Vagina (tissue), 1 donor: ENCODE measurements around the genes FAM170A and TEX43.

- PRO-cap = no peak
- RAMPAGE, long total RNA = no peak
Measured at GRCh38 chr5:119428395-119428594, 24.0 kb upstream of the HSD17B4 start.

DNA sequence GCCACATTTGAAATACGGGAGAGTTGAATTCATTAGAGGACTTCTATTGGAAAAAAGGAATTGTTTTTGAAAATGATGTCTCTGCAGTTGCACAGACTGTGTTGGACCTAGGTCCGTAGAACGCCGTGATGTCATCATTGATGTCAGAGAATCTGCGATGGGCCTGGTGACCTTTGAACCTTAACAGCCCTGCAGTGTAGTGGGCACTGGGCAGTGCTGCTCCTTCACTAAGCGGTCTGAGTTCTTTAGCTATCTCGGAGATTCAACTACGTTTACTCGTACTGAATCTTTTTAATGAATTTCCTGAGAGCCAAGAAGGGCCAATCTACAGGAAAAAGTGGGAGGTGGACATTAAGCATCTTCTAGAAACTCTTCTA is at the start of gene FAM170A:
Gene FAM170A, plus strand, starts transcription at position 176 of the 377 bp plus-strand sequence.
- PRO-cap = no peak
- RAMPAGE, long total RNA = no peak

DNA sequence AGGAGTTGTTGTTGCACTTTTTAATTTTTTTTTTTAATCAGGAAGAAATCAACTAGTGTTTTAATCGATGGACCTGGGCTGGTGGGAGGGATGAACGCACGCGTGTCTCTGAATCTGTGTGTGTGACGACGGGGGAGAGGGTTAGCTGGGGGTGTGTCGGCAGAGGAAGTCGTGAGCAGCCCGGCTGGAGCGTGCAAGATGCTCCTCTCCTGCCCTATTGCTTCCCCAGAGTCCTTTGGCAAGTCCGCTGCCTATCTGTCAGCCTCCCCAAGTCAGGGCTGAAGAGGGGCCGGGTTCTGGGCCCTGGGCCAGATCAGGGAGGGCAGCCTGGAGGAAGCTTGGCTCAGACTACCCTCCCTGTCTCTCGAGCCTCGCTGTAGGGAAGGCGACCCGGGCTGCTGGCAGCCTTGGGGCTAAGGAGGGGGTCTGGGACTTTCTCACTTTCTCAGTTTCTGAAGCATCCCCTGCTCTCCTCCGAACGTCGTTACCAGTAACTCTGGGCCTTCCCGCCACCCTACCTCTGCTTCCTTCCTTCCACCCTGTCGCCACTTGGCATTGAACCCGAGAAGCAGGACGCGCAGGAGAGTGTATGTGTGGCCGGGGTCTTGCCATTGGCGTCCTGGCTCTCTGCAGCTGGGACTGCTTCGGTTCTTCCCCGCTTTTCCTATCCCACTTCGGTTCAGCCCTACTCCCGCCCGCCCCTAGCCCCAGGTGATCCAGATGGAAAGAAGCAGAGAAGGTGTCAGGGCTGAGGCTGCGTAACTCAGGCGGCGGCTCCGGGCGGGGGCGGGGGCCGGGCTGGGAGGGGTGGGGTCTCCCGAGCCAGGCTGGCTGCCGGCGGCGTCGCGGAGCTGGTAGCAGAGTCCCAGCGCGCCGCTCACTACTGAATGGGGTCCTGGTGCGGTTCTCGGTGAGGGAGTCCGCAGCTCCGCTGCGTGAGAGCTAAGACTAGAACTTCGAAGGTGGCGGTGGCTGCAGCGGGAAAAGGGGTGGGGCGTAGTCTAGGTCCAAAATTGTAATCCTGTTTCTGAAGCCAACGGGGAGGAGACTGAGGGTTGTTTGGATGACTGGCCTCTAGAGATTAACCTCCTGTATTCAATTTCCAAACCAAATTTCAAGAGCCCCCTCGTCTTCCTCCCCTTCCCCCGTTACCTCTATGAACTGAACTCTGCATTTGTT is 1.1 kb downstream of the PRR16 start:
- PRO-cap = bidirectional peak, plus-strand start at position 162 of the sequence, minus-strand start at position 124 of the sequence; bidirectional peak, plus-strand start at position 860 of the sequence, minus-strand start at position 974 of the sequence
- RAMPAGE, long total RNA = no peak

- PRO-cap = no peak
- RAMPAGE, long total RNA = no peak
Measured at GRCh38 chr5:120700491-120701030, 236.5 kb downstream of the PRR16 start.

- PRO-cap = no peak
- RAMPAGE, long total RNA = no peak
Measured at GRCh38 chr5:120702550-120703253, 238.6 kb downstream of the PRR16 start.

DNA sequence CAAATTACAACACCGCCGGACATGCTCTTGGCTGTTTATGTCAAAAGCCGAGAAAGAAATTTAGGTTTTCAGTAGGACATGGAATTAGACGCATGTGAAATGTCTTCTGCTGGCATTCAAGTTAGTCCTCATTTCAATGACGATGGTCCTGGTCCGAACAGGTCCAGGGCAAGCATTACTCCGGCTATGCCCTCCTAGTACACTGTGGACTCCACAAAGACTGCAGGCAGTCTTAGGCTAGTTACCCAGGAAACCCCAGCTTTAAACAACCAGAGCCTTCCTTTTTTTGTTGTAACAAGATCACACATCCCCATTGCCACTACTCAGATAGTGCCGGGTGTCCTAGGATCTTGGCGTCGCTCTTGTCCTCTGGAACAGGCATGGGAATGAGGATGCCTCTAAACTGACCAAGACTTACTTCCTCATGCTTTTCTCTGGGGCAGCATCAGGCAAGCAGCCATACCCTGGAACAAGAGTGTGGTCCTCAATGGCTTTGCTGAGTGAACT is 1.5 kb upstream of the SNCAIP start:
- PRO-cap = no peak
- RAMPAGE, long total RNA = no peak

DNA sequence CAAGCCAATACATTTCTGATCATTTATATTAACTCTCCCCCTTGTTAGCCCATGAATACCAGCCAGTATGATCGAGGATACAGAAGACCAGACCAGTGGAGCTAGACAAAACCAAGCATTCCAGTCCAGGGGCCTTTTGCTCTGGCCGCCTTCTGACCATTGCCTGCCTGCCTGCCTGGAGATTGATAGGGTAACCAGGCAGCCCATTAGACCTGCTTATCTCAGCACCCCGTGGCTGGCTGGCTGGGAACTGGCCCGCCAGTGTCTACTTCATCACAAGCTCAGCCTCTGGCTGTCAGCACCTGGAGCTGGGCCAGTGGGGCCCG is 181.2 kb downstream of the SNCAIP start:
- PRO-cap = no peak
- RAMPAGE, long total RNA = no peak

GRCh38 chr5:122500670-122501285 is 188.7 kb downstream of the SNCAIP start:
- PRO-cap = no peak
- RAMPAGE, long total RNA = no peak

DNA sequence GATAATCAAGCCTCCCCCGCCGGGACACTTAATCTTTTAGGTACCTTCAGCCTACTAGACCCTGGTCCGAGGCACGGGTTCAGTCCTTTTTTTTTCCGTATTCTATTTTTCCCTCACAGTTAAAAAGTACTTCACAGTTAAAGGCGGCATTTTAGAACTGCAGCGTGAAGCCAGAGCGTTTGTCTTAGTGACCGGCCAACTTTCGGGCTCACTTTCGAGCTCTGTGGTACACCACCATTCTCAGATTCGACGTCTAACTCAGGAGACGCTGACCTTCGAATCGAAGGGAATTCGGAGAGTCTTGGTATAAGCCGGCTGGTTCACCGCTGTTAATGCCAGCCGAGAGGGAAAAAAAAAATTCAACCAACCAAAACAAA is 618 bp upstream of the SNX24 start:
- PRO-cap = no peak
- RAMPAGE, long total RNA = no peak

- PRO-cap = no peak
- RAMPAGE, long total RNA = start-site peak on the plus strand at chr5:122862939-122863087, 7 reads
Measured at GRCh38 chr5:122862777-122863577, 17.6 kb downstream of the SNX24 start.

- PRO-cap = no peak
- RAMPAGE, long total RNA = no peak
Measured at GRCh38 chr5:122997175-122997692, 39.3 kb downstream of the PPIC start.

- PRO-cap = no peak
- RAMPAGE, long total RNA = no peak
Measured at GRCh38 chr5:123514593-123515151, 2.7 kb downstream of the CSNK1G3 start.

GRCh38 chr5:123549440-123550666 is 37.9 kb downstream of the CSNK1G3 start:
- PRO-cap = no peak
- RAMPAGE, long total RNA = start-site peak on the plus strand at chr5:123550355-123550490, 12 reads

GRCh38 chr5:124655852-124656658 is 90.4 kb downstream of the ZNF608 start:
- PRO-cap = no peak
- RAMPAGE, long total RNA = no peak

GRCh38 chr5:125006045-125006878 is 259.8 kb upstream of the ZNF608 start:
- PRO-cap = no peak
- RAMPAGE, long total RNA = no peak

DNA sequence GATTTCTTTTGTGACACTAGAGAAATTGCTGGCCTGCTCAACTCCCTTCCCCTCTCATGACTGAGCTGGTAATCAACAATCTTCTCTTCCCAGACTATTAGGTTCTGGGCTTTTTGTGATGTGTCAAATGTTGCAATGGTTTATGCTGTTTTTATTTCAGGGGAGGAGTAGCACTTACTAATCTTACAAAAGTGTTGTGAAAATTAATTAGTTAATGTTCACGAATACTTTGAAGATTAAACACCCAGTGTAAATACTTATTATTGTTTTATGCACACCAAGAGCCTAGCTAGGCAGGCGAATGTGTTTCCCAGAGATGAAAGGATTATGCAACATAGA is 280.5 kb upstream of the ZNF608 start:
- PRO-cap = no peak
- RAMPAGE, long total RNA = no peak

- PRO-cap = no peak
- RAMPAGE, long total RNA = no peak
Measured at GRCh38 chr5:126450293-126450886, 27.2 kb downstream of the GRAMD2B start.

GRCh38 chr5:126464864-126465471 is 41.8 kb downstream of the GRAMD2B start:
- PRO-cap = no peak
- RAMPAGE, long total RNA = no peak

DNA sequence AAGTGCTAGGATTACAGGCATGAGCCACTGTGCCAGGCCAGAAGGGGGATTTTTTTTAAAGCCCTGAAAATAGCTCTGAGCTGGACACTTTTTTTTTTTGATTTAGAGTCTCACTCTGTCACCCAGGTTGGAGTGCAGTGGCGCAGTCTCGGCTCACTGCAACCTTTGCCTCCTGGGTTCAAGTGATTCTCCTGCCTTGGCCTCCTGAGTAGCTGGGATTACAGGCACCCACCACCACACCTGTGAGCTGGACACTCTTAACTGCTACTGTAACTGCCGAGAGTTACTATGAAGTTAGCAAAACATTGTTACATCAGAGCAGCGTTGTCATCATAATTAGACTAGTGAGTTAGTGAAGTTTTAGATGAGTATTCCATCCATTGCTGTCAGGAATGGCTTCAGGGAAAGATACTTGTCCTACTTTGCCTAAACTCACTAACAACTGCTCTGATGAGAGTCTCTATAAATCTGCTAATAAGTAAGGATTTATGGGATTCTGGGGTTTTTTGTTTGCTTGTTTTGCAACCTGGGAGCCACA is at the start of gene TEX43:
Gene TEX43, plus strand, starts transcription at position 363 of the 538 bp plus-strand sequence.
- PRO-cap = no peak
- RAMPAGE, long total RNA = no peak

DNA sequence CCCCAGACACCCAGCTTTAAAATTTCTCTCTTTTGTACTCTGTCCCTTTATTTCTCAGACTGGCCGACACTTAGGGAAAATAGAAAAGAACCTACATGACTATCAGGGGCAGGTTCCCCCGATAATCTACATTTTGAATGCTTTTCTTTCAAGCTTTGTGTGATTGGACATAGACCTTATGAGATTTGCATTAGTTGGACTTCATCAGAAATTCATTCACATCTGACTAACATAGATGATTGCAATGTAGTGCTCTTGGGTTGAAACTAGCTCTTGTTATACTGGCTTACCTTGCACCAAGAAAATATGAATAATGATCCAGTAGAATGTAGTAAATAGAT is 119.0 kb downstream of the MARCHF3 start:
- PRO-cap = no peak
- RAMPAGE, long total RNA = start-site peak on the minus strand centred at position 153 of the sequence, 87 bp wide, 5 reads